Choroid plexus epithelial cell (primary cell): Measurements from ENCODE around the genes CDK4 and SLC16A7.

DNA sequence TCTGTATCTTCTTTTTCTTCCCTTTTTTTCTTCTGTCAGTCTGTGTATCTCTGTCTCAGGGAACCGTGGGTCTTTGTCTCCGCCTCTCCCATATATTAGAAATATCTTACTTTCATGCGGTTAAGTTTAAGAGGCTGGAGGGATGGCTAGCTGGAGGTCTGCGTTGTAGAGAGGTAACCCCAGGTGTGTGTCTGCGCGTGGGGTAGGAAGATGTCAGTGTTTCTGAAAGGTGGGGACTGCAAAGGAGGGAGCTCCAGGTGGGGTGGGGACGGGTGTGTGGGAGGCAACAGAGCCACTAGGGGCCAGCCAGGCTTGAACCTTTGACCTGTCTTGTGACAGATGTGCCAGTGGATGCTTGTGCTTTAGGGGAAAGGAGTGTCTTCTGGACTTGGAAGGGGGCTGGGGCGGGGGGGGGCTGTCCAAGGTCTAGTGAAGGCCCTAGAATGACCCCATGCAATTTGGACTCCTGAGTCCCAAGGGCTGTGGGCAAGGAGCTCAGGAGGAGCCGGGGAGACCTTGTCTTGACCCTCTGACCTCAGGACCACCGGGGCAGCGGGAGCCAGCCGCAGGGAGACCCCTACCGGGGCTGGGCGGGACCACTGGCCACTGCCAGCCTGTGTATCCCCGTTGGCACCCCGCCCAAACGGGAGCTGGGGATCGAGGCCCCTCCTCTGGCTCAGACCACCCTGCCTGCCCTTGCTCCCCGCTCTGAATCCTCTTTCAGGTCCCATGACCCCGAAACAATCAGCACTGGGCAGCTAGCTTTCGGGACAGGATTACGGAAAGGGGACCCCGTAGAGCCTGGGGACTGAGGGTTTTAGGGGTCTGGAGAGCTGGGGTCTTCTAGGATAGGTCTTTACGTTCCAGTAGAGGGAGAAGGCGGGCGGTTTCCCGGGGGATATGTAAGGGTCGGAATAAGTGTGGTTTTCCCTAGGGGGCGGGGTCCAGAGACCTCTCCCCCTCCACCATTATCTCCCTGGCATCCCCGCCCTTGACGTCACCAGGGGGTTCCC, 1.1 kb downstream of the GLI1 start:
- RRBS, result 0% methylated on average over 1 of the region's 31 CpGs

GRCh38 chr12:57475646-57476655, 3.7 kb downstream of the ARHGAP9 start:
- RRBS, result 2% methylated on average over 8 of the region's 68 CpGs

- RRBS, result no CpG with 5 or more reads among the region's 12 CpGs
Observed at GRCh38 chr12:57478923-57479494, 657 bp downstream of the ARHGAP9 start.

- RRBS, result no CpG with 5 or more reads among the region's 7 CpGs
Observed at GRCh38 chr12:57538927-57539862, 7.8 kb downstream of the DCTN2 start.

- RRBS, result no CpG with 5 or more reads among the region's 4 CpGs
Observed at GRCh38 chr12:57603807-57604309, 766 bp upstream of the DTX3 start.

DNA sequence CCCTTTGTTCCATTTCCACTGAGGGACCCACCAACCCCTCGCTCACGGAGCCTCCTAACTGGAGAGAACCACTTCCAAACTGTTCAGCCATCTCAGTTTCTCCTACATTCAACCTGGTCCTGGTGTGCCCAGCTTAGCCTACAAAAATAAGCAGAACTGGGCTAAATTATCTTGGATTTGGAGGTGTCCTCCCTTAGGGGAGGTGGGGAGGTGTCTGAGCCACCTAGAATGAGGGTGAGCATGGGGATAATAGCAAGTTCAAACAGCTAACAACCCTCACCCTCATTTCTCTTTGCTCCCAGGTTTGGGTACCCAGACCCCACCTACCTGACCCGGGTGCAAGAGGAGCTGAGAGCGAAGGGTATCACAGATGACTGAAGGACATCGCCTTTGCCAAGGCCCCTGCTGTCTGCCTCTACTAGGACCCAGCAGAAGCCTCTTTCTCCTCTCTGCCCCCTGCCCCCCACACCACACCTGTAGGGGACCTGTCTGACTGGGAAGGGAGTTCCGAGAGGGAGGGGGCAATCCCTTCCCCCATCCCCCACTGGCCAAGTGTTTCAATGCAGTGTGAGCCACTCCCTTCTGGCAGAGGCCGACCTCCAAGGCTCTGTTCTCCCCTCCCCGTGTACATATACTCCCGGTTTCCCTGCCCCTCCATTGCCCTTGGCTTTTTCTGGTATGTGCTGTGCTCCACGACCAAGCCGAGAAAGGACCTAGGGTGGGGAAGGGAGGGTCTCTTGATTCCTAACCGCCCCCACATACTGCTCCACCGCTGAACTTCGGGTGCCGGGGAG, 2.3 kb upstream of the ARHGEF25 start:
- RRBS, result 45% methylated on average over 1 of the region's 15 CpGs

DNA sequence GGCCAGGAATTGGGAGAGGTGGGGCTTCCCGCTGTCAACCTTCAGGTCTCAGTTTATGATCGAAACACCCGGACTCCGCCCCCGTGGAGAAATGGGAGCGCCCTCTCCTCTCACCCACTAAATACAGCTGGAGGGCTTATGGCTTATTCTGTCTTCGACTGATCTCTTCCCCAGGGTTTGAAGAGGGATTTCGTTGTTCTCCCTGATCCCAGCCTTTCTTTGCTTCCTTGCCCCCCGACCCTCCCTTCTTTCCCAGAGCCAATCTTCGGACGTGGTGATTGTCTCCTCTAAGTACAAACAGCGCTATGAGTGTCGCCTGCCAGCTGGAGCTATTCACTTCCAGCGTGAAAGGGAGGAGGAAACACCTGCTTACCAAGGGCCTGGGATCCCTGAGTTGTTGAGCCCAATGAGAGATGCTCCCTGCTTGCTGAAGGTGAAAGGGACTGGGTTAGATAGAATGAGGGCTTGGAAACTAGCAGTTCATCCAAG, 606 bp downstream of the OS9 start:
- RRBS, result no CpG with 5 or more reads among the region's 14 CpGs

GRCh38 chr12:57715521-57716566, 21.9 kb downstream of the OS9 start:
- RRBS, result 96% methylated on average over 4 of the region's 19 CpGs

- RRBS, result no CpG with 5 or more reads among the region's 5 CpGs
Observed at GRCh38 chr12:57741023-57741703, 2.6 kb upstream of the AGAP2 start.

DNA sequence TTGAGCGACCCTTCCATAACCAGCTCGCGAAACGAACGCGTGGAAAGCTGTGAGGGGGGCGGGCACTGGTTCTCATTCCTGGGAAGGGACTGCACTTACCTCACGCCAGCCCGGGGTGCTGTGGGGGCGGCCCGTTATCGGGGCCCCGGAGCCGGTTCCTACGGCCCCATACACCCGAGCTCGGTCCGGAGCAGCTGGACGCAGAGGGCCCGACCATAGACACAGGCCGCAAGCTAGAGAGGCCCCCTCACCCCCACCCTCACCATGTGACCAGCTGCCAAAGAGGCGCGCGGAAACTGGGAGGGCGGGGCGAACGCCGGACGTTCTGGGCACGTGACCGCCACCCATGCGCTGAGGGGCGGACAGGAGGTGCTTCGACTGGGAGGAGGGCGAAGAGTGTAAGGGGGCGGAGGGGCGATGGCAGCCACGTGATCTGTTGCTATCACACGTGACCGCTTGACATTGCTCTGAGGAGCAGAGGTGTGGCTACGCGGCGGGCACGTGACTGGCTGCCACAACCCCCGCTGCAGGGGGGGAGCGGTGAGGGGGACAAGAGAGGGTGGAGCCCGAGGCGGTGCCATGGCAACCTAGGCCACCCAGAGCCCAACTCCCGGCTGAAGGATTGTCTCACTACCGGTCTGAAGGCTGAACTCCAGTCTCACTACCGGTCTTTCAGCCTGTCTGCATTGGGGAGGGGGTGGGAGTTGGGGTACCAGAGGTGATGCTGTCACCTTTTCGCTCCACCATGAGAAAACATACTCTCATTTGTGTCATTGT, at the start of gene CDK4:
Gene CDK4 (minus strand): TSS at position 235 of the 777 bp plus-strand sequence.
- RRBS, result no CpG with 5 or more reads among the region's 52 CpGs

GRCh38 chr12:57770868-57771413, 964 bp downstream of the METTL1 start:
- RRBS, result no CpG with 5 or more reads among the region's 3 CpGs

- RRBS, result 0% methylated on average over 4 of the region's 19 CpGs
Observed at GRCh38 chr12:57771414-57771970, 413 bp downstream of the METTL1 start.

GRCh38 chr12:57824762-57825919, 6.6 kb upstream of the AVIL start:
- RRBS, result no CpG with 5 or more reads among the region's 11 CpGs

DNA sequence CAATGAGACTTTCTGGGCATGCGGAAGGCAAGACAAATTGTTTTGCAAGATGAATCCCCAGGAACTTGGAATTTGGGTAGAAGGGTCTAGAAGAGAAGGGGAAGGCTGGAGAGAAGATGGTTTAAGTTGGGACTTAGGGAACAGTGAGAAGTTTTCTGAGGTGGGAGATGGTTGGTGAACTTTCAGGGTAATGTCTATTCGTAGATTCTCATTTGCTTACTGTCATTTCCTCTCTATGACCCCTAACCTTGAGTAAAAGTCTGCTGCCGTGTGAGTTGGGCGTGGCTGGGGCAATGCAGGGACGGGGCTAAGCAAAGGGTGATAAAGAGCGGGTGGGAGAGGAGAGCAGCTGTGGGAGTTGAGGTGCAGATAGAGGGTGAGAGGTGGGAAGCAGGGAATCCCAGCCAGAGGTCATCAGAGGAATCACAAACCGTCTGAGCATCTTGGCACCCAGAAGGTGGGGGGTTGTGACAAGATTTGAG, 45.6 kb upstream of the CTDSP2 start:
- RRBS, result no CpG with 5 or more reads among the region's 7 CpGs

DNA sequence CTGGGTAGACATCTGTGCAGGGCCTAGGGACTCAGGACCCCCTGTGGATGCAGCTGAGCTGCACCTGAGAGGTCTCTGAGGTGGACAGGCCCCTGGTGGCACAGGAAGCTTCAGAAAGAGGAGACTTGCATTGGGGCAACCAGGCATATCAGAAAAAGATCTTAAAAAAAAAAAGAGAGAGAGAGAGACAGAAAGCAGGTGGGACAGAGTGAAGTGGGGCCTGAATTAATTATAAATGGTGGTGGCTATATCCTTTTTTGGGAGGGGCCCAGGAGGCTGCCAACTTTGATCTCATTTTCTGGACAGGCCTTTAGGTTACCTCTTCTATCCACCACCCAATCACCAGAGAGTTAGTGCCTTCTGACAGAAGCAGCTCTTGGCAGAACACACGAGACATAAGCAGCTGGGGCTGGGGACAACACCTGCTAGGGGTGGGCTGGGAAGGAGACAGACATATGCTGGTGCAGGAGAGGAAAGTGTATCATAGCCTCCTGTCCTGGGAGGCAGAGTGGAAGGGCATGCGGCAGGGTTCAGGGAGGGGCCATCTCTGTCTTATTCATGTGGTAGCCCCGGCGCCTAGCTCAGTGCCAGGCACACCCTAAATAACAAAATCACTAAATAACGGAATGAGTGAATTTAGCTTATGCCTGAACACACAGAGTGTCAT, 46.6 kb upstream of the ATP23 start:
- RRBS, result no CpG with 5 or more reads among the region's 5 CpGs

DNA sequence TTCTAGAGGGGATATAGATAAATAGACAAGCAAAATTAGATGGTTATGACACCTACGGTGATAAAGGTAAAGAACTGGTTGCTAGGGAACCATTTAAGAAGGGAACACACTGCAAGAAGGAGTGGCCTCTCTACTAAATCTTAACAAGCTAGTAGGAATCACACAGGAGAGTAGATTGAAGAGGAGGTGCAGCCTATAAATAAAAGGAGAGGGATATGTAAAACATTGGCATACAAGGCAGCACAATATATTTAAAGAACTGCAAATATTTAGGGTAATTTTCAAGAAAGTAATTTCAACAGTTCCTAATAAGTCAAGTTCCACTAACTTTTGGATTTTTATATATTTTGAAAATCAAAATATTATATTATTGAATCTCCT, 155.1 kb downstream of the LRIG3 start:
- RRBS, result no CpG with 5 or more reads among the region's 1 CpG

DNA sequence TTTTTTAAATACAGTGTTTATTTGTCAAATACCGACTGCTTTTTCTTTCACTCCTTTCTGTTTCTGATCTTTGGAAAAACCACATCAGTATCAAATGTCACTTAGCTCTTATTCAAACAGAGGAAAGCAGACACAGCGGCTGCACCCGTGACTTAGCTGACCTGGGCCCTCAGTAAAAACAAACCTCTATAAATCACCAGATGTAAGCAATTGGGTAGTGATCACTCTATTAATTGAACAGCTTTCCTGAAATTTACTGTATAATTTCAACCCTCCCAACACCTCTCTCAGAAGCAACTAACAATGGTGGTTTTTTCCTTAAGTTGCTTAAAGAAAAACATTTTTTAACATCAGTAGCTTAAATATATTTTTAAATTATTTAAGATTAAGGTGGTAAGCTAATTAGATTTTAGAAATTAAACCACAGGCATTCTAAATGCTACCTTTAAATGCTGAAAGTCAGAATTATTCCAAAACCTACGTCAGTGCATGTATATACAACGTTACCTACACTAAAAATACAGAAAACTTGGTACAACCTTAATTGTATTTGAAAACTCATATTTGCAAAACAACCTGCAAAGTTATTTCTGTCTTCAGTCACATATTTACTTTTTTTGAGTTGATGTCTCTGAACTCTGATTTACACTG, 7.3 kb downstream of the LRIG3 start:
- RRBS, result no CpG with 5 or more reads among the region's 5 CpGs

DNA sequence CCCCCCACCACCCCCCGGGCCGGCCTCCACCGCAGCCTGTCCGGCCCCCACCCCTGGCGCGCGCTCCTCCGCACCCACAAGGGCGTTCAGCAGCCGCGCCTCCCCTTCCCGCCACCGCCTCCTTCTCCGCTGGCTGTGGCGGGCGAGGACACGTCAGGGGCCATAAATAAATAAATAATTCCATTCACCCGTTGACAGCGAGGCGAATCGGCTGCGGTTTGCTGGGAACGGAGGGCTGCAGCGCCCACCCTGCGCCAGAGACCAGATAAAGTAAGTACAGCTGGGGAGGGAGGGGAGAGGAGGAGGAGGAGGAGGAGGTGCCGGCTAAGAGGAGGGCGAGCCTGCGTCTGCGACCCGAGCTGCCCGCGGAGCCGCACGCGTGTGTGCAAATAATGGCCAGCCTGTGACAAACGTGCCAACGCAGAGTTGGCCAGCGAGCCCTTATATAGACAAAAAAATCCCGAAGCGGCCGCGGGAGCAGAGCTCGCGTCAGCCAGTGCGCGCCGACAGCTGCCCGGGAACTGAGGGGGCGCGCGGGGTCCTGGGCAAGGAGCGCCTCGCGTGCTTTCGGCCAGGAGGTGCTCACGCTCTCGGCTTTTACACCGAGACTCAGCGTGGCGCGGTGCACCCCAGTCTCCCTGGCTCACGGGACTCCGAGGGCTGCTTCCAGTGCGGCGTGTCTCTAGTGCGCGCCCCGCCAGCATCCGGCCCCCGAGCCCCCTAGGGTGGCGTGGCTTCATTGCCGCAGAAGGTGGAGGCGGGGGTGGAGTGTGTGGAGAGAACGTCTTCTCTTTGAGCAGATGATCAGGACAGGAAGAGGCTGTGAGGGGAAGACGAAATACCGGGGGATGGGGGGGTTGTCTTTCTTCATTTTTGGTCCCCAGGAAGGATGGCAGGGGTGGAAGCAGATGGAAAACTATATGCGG, at the start of gene SLC16A7:
Gene SLC16A7 (plus strand): TSS at position 63 of the 926 bp plus-strand sequence.
- RRBS, result no CpG with 5 or more reads among the region's 77 CpGs

GRCh38 chr12:62555951-62556755, 89.5 kb downstream of the MON2 start:
- RRBS, result no CpG with 5 or more reads among the region's 11 CpGs

- RRBS, result no CpG with 5 or more reads among the region's 6 CpGs
Observed at GRCh38 chr12:62613720-62614306, 147.2 kb downstream of the MON2 start.